Measurements from ENCODE around the gene SOAT2.

DNA sequence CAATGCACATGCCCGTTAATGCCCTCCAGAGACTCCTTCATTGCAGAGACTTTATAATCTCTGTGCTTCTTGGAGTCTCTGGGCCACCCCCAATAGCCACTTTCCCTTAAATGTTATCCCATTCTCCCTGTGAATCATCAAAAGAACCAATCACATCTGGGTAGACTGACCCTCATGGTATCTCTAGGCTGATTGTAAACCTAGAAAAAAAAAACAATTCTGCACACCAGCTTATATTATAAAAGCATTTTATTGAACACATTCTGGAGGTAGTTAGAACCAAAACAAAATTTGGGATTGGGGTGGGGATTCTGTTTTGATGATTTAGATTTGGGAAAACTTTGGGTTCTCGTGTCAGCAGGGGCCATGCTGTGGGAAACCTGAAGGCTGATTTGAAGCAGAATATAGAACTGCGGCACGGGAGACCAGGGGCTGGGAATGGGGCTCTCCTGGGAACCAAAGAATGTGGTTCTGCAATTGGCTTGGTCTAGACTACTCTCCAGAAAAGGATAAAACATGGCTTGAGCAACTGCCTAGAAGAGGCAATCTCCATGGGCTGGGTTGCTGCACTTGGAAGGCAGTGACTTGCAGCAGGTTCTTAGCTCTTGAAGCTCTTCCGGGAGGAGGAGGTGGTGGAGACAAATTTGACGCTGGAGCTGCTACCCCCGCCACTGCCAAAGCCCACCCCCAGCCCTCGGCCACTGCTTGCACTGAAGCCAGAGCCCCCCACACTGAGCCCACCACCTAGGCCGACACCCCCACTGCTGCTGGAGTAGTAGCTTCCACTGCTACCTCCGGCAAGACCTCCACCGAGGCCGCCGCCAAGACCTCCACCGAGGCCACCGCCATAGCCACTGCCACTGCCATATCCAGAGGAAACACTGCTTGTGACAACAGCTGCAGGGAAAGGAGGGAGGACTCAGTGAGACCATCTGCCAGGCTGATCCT lies 5.6 kb downstream of the KRT5 start:
- PRO-cap, result no peak
- RAMPAGE, long total RNA, 2 experiments, result start-site peak on the minus strand in 2 of 2 experiments, centred at positions 647 to 652 of the sequence, 2,857 to 3,936 reads per replicate

DNA sequence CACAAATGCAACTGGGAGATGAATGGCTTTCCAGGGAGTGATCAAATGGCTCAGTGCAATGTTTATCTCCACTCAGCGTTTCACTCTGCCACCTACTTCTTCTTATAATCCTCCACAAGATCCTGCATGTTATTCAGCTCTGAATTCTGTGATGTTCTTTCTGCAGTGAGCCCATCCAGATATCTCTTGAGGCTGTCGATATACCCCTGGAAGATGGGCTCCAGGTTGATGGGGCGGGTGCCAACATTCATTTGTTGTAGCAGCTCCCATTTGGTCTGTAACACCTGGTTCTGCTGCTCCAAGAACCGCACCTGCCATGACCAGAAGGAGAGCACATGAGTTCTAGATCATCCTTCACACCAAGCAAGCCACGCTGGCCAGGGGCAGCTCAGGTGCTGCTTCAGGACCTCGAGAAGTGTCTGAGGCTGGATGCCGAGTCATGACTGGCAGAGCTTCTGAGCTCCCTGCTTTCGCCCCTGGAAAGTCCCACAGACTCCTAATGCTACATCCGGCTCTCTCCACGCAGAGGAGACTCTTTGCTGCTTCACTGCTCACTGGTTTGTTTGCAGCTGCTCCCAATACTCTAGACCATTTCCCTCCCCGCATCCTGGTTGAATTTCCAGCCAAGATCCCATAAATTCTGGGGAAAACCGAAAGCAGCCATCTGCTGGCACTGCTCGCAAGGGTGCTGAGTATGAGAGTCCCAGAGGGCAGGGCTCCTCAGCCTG lies 1.6 kb downstream of the KRT2 start:
- PRO-cap, result unidirectional peak, plus-strand start at position 413 of the sequence
- RAMPAGE, long total RNA, 2 experiments, result start-site peak on the minus strand in 2 of 2 experiments, centred at positions 236 to 255 of the sequence, 862 to 2,669 reads per replicate

DNA sequence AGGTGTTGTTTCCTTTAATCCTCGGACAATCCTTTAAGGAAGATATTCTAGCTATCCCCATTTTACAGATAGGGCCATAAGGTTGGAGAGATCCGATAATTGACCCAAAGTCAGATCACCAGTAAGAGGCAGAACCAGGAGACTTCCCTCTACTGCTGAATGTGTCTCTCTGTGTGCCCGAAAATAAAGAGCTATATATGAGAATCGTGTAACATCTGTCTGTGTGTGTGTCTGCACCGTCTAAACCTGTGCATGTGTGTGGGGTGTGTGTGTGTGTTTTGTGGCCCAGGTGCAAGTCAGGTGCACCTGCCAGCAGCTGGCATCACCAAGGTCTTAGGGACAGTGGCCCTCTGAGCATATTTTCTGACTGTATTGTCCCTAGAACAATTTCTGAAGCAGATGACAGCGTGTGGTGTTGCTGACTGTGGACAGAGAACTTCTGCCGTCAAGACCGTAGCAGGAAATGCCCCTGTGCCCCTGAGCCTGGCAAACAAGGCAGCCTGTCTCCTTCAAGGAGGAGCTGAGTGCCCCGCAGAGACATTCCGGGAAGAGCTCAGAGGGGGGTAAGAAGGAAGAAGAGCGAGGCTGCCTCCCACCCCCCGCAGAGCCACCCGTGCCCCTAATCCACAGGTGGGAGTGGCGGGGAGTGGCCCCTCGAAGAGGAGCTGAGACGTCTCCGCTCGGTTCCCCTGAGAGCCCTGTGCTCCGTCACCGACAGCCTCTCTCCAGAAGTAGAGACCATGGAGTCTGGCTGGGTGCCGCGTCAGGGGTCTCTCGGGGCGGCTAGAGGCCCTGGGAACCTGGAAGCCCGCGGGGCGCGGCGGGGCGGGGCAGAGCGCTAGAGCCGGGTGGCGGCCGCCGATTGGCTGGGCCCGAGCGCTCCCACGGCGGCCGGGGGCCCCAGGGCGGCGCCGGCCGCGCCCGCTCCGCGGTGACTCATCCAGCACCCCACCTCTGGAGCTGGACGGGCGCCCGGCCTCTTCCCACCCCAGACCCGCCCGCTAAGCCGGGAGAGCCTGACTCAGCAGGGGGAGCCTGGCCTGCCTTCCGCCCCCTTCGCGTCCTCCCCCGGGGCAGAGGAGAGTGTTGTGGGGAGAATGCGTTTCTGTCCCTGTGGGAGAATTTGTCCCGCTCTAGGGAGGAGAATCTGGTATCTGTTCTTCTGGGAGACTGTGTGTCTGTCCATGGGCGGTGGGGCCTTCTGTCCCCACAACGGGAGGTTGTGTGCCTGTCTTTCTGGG lies 25.1 kb upstream of the KRT78 start:
- PRO-cap, result unidirectional peak, minus-strand start at position 465 of the sequence; bidirectional peak, plus-strand start at position 1,076 of the sequence, minus-strand start at position 812 of the sequence
- RAMPAGE, long total RNA, 2 experiments, result start-site peak on the plus strand in 1 of 2 experiments, centred at position 1,045 of the sequence, 15 reads per replicate; start-site peak on the minus strand in 1 of 2 experiments, centred at position 751 of the sequence, 31 reads per replicate

GRCh38 chr12:52897107-52897954 lies 7.5 kb downstream of the KRT8 start:
- PRO-cap, result no peak
- RAMPAGE, long total RNA, 2 experiments, result no peak in any of the 2 experiments

DNA sequence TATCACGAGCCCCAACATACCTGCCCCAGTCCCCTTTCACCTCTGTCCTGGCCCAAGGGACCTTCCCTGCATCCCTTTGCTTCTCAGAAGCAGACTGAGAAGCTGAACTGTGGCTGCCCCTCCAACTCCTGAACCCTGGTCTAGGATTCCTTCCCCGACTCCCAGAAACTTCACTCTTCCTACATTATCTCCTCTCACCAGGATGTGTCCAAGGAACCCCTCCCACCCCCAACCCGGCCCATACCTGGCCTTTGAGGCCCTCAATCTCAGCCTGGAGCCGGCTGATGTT lies 5.4 kb downstream of the KRT8 start:
- PRO-cap, result no peak
- RAMPAGE, long total RNA, 2 experiments, result no peak in any of the 2 experiments

DNA sequence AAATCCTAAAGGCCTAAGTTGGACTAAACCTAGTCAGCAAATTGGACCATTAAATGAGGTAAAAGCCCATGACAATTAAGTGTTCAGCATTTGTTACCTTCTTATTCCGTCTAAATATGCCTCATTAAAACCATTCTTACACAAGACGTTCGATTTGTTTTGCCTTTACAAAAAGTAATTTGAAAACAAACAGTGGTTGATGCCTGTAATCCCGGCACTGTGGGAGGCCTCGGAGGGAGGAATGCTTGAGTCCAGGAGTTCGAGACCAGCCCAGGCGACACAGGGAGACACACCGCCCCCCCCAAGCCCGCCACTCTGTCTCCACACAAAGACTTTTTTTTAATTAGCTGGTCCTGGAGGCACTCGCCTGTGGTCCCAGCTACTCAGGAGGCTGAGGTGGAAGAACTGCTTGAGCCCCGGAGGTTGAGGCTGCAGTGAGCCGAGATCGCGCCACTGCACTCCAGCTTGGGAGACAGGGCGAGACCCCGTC lies 1.0 kb upstream of the EIF4B start:
- PRO-cap, result no peak
- RAMPAGE, long total RNA, 2 experiments, result no peak in any of the 2 experiments

- PRO-cap, result no peak
- RAMPAGE, long total RNA, 2 experiments, result no peak in any of the 2 experiments
Observed at GRCh38 chr12:53009547-53010674, 3.7 kb downstream of the EIF4B start.

GRCh38 chr12:53018711-53019356 lies 12.6 kb downstream of the EIF4B start:
- PRO-cap, result no peak
- RAMPAGE, long total RNA, 2 experiments, result start-site peak on the plus strand in 1 of 2 experiments, at chr12:53018815-53018824 at its widest, 80 reads per replicate

GRCh38 chr12:53028433-53028975 lies 21.4 kb upstream of the TNS2 start:
- PRO-cap, result no peak
- RAMPAGE, long total RNA, 2 experiments, result no peak in any of the 2 experiments

DNA sequence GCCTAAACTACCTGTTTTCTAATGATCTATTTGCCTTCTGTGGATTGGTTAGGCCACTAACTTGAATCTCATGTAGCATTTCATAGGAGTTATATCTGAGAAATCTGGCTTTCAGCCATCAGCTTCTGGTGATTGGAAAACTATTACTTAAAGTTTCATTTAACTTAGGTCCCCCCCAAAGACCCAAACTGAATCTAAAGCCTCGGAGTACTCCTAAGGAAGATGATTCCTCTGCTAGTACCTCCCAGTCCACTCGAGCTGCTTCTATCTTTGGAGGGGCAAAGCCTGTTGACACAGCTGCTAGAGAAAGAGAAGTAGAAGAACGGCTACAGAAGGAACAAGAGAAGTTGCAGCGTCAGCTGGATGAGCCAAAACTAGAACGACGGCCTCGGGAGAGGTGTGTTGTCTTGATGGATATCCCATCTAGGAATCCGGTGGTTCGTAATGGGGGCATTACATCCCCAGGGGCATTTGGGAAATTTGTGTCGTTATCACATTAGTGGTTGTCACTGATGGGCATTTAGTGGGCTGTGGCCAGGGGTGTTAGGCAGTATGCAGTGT lies 16.1 kb upstream of the TNS2 start:
- PRO-cap, result no peak
- RAMPAGE, long total RNA, 2 experiments, result no peak in any of the 2 experiments

GRCh38 chr12:53044726-53044980 lies 5.2 kb upstream of the TNS2 start:
- PRO-cap, result no peak
- RAMPAGE, long total RNA, 2 experiments, result no peak in any of the 2 experiments

GRCh38 chr12:53102842-53103776 lies at the start of gene SOAT2:
Gene SOAT2, plus strand, starts transcription at chr12:53103486.
- PRO-cap, result no peak
- RAMPAGE, long total RNA, 2 experiments, result no peak in any of the 2 experiments

DNA sequence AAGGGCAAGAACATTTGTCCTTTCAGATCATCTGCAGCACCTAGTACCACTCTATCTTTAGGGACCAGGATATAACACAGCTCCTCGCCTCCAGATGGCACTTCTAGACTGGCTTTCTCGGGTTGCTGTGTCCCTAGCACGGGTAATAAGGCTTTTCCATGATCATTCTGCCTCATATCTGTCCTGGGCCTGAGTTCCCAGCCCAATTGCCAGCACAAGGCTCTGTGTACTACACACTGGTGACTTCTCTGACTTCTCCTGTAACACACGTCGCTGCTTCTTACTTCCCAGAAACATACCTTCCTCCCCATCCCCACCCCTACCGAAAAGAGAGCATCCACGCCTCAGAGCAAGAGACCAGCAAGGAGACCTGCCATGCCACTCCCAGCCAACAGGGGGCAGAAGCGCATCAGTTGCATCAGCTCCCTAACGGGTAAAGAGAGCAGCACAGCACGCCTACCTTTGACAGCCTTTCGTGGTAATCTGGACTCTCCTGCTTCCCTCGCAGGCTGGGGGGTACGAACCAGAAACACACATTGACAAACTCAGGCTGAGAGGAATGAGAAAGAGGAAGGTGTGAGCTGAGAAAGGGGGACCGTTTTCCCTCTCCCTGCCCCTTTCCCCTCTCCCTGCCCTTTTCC lies 21.2 kb upstream of the ZNF740 start:
- PRO-cap, result no peak
- RAMPAGE, long total RNA, 2 experiments, result no peak in any of the 2 experiments

- PRO-cap, result no peak
- RAMPAGE, long total RNA, 2 experiments, result no peak in any of the 2 experiments
Observed at GRCh38 chr12:53182758-53183381, 2.1 kb upstream of the CSAD start.

GRCh38 chr12:53187452-53188020 lies 6.8 kb upstream of the CSAD start:
- PRO-cap, result no peak
- RAMPAGE, long total RNA, 2 experiments, result no peak in any of the 2 experiments

DNA sequence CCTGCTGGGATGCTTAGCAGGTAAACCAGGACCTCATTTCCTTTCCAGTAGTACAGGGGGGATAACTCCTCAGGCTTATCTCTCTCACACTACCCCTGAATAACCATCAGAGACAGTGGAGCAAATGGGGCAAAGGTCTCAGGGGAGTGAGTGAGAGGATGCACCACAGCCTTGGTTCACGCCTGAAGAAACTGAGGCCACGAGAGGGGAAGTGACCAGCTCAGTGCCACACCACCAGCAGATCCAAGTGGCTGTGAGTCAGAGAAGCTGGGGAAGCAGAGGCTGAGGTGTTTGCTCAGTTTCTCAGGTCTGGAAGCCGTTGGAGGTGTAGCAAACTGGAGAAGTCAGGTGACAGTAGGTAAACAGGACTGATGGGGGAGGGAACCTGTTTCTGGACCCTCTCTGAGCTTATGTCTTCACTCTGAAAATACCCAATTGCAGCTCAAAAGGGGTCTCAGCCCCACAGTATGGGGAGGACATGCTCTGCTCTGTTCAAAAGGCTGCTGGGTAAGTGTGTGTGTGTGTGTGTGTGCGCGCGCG lies 9.3 kb upstream of the ITGB7 start:
- PRO-cap, result no peak
- RAMPAGE, long total RNA, 2 experiments, result no peak in any of the 2 experiments

GRCh38 chr12:53221463-53222082 lies 10.4 kb downstream of the RARG start:
- PRO-cap, result bidirectional peak, plus-strand start at chr12:53221810, minus-strand start at chr12:53221592
- RAMPAGE, long total RNA, 2 experiments, result no peak in any of the 2 experiments

- PRO-cap, result no peak
- RAMPAGE, long total RNA, 2 experiments, result no peak in any of the 2 experiments
Observed at GRCh38 chr12:53223983-53224311, 8.1 kb downstream of the RARG start.

DNA sequence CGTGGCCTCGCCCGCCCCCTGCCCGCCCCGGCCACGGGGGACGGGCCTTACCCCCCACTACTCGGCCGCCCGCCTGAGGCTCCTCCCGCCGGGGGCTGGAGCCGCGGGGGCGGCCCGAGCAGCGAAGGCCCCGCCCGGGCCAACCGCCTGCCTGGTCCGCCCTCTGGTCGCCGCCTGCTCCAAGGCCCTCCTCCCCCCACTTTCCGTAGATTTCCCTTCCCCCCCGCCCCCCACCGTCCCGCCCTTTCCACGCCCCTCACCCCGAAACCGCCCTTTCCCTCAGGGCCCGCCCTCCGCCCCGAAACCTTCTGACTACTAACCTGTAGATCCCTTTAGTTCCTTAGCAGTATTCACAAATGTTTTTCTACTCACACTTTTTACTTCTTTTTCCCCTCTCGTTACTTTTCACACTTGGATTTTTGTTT lies 555 bp downstream of the SP1 start:
- PRO-cap, result bidirectional peak, plus-strand start at position 292 of the sequence, minus-strand start at position 75 of the sequence
- RAMPAGE, long total RNA, 2 experiments, result start-site peak on the plus strand in 2 of 2 experiments, centred at positions 310 to 315 of the sequence, 41 to 62 reads per replicate

GRCh38 chr12:53381897-53382604 lies 2.1 kb downstream of the SP1 start:
- PRO-cap, result no peak
- RAMPAGE, long total RNA, 2 experiments, result no peak in any of the 2 experiments